SK-N-DZ (cell line): ENCODE data around the genes MATCAP1 and NRN1L.

DNA sequence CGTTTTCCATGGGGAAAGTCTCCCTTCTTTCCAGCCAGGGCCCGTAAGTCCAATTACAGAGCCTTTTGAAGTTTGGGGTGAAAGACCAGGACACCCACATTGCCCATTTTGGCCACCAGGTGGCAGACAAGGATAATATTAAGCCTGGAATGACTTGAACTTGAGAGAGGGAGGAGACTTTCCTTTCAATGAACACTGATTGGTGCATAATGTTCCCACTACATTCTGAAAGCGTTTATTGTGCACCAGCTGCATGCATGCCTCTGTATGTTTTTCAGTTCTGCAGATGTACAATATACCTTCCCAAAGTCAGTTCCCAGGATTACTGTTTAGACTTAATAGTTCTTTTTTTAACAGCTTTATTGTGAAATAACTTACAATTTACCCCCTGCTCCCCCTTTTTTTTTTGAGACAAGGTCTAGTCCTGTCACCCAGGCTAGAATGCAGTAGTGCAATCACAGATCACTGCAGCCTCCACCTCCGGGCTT lies 12.0 kb downstream of the CES2 start:
RAMPAGE:
- cytosol, long total RNA: no peak
- nucleus, long total RNA: no peak

GRCh38 chr16:67038907-67039324 lies 10.0 kb downstream of the CBFB start:
RAMPAGE:
- cytosol, long total RNA: no peak
- nucleus, long total RNA: no peak

DNA sequence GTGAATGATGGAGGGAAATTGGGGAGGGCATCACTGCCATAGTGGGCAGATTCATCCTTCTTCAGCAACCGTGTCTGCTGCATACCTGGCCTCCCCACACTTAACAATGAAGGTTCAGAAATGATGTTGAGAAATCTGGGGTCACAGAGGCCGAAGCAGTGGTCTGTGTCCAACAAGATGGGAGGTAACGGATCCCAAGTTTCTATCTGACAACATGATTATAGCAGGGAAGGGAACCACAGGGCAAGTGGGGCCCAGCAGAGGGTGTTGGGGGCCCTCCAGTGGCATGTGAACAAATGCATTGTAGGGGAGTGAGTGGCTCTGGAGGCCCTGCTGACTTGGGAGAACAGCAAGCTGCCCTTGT lies 4.4 kb downstream of the B3GNT9 start:
RAMPAGE:
- cytosol, long total RNA: no peak
- nucleus, long total RNA: no peak

DNA sequence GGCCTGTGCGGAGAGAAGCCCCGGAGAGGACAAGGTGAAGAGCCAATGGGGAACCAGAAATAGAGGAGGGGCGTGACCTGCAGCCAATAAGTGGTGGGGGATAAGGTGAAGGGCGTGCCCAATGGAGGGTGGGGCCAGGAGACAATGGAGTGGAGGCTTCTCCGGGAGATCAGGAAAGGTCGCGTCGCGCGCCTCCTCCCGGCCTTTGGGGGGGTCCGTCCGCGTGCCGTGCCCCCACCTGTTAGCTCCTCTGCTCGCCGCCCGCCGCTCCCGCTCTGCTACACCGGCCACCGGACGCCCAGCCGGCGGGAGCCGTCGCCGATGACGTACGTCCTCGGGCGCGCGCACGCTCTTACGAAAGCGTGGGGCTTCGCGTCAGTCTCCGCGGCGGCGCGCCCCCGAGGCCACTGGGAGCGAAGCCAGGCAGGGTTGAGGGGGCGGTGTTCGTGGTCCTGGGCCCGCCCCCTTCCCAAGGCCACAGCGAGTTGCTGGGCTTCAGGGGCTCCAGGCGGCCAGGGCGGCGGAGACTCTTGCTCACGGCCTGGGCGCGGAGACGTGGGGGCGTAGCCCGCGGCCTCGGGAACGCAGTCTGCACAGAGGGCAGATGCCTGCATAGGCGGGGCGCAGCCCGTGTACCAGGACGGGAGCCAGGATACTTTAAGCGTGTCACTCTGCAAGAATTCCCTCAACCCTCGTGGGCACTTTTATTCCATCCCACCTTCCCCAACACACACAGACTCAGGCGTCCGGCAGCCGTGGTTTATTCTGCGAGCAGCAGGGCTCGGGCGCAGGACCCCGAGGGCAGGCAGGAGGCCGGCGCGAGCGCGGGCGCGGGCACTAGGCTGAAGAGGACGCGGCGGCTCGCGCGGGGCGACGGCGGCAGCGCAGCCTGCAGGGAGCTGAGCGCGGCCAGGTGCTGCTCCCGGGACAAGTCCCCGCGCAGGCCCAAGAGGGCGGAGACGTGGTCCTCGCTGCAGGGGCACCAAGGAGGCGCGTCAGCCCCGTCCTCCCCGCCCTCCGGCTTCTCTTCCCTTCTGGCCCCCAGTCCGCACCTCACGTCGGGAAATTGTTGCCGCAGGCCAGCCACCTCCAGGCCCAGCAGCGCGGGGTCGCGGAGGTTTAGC lies at the start of gene MATCAP1:
TSS of gene MATCAP1 (minus strand) at position 330 of the 1,124 bp plus-strand sequence.
RAMPAGE:
- cytosol, long total RNA: start-site peak on the minus strand centred at position 320 of the sequence, 57 bp wide, 109 and 63 reads in 2 replicates
- nucleus, long total RNA: no peak

DNA sequence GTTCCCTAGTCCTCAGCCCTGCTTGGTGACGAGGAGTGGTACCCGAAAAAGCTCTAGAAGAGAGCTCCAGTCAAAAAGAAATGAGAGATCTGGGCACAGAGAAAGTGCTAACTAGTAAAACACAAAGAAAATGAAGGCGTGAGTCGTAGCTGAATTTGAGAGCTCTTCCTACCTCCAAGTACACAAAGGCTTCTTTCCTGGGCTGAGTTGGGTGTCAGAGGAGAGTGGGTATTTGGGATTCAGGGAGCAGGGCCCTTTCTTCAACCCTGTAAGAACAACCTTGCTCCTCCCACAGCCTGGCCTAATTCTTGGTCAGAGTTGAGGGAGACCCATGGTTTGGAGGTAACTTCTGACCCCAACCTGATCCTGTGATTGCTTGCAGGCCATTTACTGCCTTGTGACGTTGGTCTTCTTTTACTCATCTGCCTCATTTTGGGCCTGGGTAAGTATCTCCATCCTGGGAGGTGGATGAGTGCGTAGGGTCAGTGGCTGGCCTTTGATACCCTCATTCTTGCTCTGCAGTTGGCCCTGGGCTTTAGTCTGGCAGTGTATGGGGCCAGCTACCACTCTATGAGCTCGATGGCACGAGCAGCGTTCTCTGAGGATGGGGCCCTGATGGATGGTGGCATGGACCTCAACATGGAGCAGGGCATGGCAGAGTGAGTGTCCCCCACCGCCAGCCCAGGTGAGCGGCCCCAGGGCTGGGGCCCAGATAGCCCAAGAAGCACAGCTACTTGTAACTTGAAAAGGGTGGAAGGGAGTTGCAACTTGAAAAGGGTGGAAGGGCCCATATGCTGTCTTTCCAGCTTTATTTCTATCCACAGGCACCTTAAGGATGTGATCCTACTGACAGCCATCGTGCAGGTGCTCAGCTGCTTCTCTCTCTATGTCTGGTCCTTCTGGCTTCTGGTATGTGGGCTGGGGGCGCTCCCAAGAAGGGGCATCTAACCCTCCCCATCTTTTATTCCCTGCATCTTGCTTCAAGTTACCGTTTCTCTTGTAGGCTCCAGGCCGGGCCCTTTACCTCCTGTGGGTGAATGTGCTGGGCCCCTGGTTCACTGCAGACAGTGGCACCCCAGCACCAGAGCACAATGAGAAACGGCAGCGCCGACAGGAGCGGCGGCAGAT lies 1.4 kb downstream of the TMEM208 start:
RAMPAGE:
- cytosol, long total RNA: no peak
- nucleus, long total RNA: no peak

GRCh38 chr16:67231298-67232221 lies 4.6 kb downstream of the TMEM208 start:
RAMPAGE:
- cytosol, long total RNA: no peak
- nucleus, long total RNA: no peak

DNA sequence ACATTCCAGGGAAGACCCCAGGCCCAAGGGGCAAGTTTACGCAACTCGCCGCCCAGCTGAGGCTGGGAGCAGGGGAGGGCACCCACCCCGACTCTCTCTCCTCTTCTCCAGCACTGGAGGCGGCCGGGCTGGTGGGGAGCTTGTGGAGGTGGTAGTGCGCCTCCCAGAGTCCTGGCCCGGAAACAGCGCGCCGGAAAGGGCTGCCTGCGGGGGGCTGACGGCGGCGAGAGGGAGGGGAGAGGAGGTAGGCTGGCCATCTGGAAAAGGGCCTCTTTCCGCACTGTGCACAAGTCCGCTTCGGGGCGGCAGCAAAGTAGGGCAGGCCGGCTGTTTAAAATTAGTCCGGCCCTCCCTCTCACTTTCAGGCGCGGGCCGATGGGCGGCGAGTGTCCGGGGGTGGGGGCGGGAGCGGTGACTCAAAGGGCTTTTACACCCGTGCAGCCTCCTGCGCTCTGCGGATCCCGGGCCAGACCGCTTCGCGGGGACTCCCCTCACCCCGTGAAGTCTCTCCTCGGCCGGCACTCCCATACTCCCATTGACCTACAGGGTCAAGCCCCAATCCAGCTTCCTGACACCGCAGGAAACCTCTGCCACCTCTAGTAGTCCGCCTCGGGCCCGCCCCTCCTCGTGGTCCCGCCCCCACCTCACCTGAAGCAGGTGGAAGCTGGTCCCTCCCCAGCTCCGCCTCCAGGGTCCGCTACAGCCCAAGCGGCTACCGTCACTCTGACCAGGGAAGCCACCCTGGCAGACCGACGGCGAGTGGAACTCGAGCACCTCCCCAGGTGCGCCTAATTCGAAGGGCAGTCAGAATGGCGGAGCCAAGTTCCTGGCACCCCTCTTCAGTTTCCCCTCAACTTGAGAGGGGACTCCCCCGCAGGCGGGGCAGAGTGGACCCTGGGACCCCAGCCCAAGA lies 843 bp downstream of the FHOD1 start:
RAMPAGE:
- cytosol, long total RNA: no peak
- nucleus, long total RNA: no peak

DNA sequence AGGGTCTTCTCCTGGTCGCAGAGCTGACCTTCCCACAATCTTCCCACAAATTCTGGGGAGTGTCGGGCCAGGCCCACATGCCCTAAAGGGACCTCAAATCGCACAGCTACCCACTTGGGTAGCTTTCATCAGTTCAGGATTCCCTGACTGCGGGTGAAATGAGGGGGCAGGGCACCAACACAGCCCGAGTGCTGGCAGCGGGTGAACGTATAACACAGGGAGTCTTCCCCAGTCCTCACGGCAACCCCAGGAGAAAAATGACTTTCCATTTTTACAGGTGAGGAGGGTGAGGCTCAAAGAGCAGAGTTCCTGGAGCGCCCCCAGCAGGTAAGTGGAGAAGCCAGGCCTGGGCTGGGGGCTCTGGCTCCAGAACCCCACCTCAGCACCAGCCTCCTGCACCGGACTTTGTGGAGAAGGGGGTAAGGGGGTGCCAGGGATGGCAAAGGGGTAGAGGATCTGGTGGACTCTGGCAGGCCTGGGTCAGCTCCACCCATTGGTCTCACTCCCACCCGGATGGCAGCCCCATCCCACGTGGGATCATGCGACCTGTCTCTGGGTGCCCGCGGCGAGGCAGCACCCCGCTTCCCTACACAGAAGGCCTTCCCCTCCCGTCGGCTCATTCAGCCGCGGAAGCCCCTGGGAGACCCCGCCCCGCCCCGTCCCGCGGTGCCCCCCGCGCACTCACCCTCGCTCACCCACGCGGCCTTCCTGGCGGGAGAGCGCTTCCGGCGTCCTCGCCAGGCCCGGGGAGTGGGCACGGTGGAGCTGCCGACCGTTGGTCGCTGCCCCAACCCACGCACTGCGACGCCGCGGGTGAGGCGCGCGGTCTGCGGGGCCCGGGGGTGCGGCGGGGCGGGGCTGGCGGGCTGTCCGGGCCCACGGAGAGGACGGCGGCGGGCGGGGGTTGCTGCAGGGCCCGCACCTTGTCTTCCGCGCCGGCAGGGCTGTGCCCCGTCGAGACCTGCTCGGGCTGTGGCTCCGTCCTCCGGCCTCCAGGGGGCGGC lies 566 bp upstream of the PLEKHG4 start:
RAMPAGE:
- cytosol, long total RNA: no peak
- nucleus, long total RNA: no peak

DNA sequence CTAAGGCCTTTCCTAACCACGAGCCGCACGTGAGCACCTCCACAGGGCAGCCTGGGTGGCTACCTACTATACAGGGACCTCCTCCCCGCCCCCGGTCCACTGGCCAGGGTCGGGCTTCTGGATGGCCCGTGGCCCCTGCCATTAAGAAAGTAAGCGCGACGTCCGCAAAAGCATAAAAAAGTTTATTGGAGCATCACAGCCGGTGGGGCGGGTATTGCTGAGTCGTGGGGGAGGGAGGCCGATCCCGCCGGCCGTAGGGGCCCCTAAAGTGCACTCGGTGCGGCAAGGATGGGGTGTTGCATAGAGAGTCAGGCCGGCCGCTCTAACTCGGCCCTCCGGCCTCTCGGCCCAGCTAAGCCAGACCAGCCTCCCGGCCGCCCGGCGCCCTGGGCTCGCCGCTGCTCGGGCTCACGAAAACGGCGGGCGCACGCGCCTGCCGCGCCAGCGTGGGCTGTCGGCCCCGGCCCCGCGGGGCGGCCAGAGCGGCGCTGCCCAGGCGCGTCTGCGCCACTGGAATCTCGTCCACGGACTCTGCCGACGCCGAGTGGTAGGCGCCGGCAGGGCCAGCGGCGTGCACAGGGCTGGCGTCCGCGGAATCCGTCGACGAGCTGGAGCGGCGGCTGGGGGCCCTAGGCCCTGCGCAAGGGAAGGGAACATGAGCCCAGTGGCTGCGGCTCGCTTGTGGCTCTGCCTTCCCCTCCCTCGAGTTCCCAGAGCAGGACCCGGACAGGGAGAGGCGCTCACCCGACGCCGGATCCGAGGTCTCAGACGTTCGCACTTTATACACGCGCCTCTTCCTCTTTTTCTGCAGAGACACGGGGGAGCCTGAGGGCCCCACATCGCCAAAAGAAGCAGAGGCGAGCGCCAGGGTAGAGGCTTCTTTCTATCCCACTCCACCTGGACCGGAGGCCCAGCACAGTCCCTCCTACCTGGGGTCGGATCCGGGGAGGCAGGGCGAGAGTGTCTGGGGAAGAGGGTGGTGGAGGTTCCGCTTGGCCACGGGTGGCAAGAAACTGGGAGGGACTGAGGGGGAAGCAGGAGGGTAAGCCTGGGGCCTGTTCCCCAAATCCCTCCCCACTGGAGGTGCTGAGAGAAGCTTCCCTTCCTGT lies 1.3 kb upstream of the TPPP3 start:
RAMPAGE:
- cytosol, long total RNA: no peak
- nucleus, long total RNA: no peak

DNA sequence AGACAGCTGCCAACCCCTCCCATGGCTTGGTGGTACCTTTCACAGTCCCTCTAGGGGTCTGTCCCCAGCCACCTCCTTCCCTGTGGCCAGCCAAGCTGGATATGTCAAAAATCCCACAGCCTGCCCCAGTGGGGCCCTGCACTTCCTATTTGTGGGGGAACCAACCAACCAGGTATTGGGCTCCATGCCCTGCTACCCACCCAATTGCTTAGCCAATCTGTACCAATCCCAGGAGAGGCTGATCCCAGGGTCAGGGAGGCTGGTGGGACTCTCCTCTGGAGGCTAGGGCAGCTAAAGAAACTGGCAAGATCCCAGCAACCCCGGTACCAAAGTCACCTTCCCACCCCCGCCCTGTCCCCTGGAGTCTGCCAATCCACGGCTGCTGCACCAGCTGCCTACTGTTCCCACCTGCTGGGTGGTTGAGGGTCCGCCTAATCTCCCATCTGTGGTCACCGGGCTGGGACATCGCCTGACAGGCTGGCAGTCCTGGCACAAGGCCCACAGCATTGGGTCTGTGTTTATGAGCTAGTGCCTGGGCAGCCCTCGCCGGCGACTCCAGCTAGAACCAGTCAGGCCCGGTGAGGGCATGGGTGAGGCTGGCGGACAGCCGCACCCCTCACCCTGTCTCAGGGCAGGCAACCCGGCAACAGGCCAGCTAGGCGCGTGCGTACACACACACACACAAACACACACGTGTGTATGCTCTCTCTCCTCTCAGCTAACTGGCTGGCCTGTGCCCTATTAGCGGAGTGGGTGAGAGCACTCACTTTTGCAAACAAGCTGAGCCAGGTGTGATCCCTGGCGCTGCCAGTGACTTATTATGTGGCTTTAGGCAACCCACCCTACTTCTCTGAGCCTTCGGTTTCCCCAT lies 10.2 kb downstream of the HSD11B2 start:
RAMPAGE:
- cytosol, long total RNA: no peak
- nucleus, long total RNA: no peak

GRCh38 chr16:67552147-67553095 lies 9.9 kb upstream of the CTCF start:
RAMPAGE:
- cytosol, long total RNA: no peak
- nucleus, long total RNA: no peak

GRCh38 chr16:67661187-67661748 lies 508 bp downstream of the PARD6A start:
RAMPAGE:
- cytosol, long total RNA: no peak
- nucleus, long total RNA: no peak

RAMPAGE:
- cytosol, long total RNA: no peak
- nucleus, long total RNA: no peak
Measured at GRCh38 chr16:67674655-67675401, 8.2 kb downstream of the C16orf86 start.

GRCh38 chr16:67770285-67770886 lies 36.0 kb downstream of the RANBP10 start:
RAMPAGE:
- cytosol, long total RNA: no peak
- nucleus, long total RNA: no peak

DNA sequence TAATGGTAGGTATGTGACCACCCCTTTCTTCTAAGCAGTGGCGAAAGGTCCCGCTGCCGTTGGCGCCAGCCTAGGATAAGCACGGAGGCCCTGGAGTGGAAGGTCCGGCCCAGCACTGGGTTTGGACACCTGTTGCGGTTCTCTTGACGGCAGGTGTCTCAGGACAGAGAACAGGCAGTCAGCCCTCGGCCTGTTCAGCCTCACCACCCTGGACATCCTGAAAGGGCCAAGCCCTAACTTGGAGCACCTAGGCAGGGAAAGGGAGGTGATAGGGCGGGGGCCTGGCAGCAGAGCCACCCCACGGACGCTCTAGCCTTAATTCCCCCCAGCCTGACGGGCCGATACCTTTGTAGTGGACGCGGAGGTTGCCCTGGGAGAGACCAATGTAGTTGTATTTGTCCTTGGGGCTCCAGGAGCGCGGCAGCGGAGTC lies 388 bp downstream of the RANBP10 start:
RAMPAGE:
- cytosol, long total RNA: no peak
- nucleus, long total RNA: no peak

RAMPAGE:
- cytosol, long total RNA: no peak
- nucleus, long total RNA: no peak
Measured at GRCh38 chr16:67832802-67833663, 9.1 kb upstream of the THAP11 start.

GRCh38 chr16:67843719-67844054 lies 1.6 kb downstream of the THAP11 start:
RAMPAGE:
- cytosol, long total RNA: no peak
- nucleus, long total RNA: no peak

DNA sequence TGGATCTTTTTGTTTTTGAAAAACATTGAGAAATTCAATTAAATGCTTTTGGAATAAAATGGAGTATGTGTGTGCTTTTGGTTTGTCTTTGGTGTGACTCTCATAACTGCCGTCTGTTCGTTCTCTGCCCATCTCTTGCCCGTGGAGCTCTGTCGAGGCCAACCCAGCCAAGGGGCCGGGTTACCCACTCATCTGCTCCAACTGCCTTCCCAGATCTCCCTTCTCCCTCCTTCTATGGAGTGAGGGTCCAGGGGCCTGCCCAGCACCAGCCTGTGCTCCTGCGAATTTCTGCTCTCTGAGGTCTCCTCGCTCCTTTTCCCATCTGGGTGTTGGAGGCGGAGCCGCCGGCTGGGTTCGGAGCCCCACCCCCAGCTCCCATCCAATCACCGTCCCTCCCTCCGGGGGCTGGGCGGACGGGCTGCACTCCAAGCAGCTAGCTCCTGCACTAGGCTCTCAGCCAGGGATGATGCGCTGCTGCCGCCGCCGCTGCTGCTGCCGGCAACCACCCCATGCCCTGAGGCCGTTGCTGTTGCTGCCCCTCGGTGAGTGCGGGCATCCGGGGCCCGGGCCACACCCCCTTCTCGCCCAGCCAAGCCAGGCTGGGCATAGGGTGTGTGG lies at the start of gene NRN1L:
TSS of gene NRN1L (plus strand) at position 445 of the 618 bp plus-strand sequence.
RAMPAGE:
- cytosol, long total RNA: no peak
- nucleus, long total RNA: no peak

DNA sequence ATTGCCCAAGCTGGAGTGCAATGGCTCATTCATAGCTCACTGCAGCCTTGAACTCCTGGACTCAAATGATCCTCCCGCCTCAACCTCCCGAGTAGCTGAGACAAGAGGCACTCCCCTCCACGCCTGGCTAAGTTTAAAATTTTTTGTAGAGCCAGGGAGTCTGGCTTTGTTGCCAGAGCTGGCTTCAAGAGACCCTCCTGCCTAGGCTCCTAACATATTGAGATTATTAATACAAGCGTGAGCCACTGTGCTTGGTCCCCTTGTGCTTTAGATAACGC lies 1.1 kb downstream of the PSKH1 start:
RAMPAGE:
- cytosol, long total RNA: no peak
- nucleus, long total RNA: no peak

DNA sequence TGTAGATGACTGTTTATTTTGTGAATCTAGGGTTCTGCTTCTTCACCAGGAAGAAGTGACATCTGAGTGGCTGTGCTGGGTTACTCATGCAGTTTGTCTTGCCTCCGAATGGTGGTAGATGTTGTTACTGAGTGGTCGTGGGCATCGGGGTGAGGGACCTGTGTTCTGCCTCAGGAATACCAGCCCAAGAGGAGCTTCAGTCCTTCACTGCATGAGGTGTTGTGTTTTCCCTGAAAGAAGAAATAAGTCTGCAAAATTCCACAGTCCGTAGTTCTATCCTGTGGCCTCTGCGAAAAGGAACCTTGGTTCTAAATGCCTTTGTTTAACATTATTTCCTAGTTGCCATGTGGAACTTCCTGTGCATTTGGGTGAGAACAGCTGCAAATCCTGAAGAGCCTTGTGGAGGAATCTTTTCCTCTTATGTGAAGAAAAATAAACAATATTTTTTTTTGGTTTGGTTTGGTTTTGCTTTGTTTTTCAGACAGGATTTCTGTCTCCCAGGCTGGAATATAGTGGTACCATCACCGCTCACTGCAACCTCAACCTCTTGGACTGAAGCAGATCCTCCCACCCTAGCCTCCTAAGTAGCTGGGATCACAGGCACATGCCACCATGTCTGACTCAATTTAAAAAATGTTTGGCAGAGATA lies 9.8 kb downstream of the PSKH1 start:
RAMPAGE:
- cytosol, long total RNA: no peak
- nucleus, long total RNA: no peak